ENCODE measurements around a stretch of chr1.

GRCh38 chr1:54403806-54404319 is 144.2 kb upstream of the ACOT11 start:
- RRBS: no CpG with 5 or more reads among the region's 10 CpGs

DNA sequence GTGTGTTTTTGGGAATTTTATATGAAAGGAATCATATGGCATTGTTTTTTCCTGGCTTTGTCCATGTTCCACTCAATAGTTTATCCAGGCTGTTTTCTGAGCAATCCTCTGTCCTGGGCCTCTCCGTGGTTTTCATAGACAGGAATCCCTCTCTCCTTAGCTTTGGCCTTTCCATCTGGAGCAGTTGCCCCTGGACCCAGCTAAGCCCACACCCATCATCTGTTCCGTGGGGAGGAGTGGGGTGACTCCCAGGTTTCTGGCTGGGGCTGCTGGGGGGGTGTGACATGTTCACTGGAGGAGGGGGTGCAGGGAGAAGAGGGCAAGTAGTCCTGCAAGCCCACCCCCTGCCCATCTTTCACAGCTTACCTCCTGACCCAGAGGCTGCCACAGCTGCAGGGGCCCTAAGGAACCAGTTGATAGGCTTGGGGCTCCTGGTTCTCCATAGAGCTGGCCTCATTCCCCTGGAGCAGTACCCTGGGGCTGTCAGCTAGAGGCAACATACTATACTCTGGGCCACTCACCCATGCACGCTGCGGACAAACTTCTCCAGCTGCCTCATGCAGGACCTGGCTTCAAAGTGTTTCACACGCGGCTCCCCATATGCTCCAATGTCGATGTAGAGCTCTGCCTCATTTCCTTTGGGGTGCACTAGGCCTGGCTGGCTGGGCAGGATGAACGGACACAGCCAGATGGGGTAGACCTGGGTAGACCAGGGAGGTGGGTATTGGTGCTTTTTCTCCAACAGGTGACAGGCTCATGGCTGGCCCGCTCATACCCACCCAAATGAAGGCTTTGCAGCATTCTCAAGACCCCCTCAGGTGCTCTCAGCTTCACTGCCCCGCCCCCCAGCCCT is 33.9 kb downstream of the DHCR24 start:
- RRBS: no CpG with 5 or more reads among the region's 10 CpGs

DNA sequence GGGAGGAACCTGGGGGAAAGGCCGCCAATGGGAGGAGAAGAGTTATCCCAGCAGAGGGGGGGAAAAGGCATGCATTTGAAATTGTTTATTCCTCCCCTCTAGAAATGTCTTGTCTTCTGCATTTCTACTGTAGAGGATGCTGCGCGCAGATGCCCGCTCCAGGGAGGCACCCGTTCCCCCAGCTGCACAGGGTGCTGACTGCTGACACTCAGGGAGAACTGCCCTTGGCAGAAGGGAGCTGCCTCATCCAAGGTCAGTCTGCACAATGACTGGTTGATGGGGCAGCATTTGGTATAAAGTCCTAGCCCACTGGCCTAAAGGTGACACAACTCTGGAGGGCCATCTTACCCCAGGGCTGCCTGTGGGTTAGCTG is 29.0 kb downstream of the DHCR24 start:
- RRBS: no CpG with 5 or more reads among the region's 5 CpGs

GRCh38 chr1:54869040-54869379 is 18.0 kb downstream of the DHCR24 start:
- RRBS: no CpG with 5 or more reads among the region's 3 CpGs

DNA sequence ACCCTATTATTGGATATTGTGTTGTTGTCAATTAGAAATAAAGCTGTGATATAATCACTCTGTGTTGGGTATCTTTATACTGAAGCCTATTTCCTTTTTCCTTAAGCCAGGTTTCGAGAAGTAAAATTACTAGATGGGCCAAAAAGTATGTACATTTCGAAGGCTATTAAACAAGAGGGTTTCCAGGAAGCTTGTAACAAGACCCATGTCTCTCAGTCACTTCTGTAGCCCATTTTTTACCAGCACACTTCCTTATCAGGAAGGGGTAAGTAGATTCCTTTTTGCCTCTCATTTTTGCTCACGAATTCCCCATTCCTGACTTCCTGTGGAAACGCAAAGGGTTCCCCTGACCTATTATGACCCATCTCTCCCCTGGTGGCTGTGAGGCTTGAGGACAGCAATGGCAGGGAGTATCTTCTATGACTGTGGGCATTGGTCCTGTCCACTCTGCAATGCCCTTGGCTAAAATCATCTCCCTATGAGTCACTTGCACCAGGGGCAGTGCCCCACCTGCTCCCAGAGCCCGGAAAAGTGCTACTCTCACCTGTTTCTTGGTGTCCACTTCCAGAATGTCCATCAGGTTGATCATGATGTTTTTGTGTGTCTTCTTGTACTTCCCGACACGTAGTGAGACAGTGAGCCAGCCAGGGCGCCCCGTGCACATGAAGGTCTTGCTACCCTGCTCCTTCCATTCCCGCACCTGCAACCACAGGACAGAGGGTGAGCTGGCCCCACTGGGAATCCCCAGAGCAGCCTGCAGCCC is 3.7 kb downstream of the DHCR24 start:
- RRBS: no CpG with 5 or more reads among the region's 10 CpGs

DNA sequence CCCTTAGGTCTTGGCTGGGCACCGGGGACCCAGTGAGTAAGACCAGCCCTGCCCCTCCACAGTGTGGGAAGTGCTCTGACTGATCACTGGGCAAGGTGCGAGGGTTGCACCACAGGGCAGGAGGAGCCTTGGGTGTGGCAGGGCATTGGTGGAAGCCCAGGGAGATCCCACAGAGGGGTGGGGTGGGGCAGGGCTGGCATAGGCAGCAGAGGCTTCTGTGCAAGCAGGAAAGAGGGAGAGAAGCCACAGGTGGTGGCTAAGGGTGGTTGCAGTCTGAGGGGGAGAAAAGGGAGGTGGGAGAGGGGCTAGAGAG is 34.9 kb upstream of the TMEM61 start:
- RRBS: no CpG with 5 or more reads among the region's 2 CpGs

- RRBS: no CpG with 5 or more reads among the region's 47 CpGs
Measured at GRCh38 chr1:54949886-54951373, 30.0 kb upstream of the TMEM61 start.

DNA sequence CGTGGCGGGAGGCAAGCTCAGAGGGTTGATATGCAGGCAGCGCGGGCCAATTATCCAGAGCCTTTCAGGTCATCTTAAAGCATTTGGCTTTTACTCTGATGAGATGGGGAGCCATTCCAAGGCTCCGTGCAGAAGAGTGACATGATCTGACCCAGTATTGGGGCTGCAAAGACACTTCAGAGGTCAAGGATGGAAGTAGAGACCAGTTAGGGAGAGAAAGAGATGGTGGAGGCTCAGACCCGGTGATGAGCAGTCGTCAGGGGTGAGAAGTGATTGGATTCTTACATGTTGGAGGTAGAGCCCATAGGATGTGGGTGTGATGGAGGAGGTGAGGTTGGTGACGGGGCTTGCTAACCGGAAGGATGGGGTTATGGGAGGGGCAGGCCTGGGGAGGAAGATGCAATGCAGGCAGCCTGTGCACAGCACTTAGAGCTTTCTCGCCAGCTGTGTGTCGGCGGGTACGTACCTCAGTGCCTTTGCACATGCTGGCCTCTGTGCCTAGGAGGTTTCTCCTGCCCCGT is 3.0 kb upstream of the BSND start:
- RRBS: 58% methylated on average over 4 of the region's 14 CpGs

- RRBS: 3% methylated on average over 7 of the region's 39 CpGs
Measured at GRCh38 chr1:55039995-55040515, 707 bp downstream of the PCSK9 start.

DNA sequence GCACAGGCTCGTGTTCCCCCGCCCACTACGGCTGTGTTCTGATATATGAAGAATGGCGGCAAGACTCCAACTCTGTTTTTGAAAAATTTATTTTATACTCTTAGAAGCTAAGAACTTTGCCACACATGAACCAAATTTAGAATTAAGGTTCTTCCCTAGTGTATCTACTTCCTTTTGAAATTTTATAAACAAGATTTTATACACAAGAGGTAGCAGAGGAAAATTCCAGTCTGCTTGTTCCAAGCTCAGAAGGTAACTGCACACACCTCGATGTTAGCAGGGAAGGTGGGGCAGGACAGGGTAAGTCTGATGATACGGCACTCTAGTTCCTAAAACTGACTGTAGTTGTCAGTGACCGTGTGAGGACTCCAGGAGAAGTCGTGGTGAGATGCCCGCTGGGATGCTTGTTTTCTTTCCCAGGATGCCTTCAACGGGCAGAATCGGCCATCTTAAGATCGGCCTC is 27.0 kb downstream of the PCSK9 start:
- RRBS: no CpG with 5 or more reads among the region's 12 CpGs

GRCh38 chr1:55096957-55097271 is 57.6 kb downstream of the PCSK9 start:
- RRBS: no CpG with 5 or more reads among the region's 8 CpGs

DNA sequence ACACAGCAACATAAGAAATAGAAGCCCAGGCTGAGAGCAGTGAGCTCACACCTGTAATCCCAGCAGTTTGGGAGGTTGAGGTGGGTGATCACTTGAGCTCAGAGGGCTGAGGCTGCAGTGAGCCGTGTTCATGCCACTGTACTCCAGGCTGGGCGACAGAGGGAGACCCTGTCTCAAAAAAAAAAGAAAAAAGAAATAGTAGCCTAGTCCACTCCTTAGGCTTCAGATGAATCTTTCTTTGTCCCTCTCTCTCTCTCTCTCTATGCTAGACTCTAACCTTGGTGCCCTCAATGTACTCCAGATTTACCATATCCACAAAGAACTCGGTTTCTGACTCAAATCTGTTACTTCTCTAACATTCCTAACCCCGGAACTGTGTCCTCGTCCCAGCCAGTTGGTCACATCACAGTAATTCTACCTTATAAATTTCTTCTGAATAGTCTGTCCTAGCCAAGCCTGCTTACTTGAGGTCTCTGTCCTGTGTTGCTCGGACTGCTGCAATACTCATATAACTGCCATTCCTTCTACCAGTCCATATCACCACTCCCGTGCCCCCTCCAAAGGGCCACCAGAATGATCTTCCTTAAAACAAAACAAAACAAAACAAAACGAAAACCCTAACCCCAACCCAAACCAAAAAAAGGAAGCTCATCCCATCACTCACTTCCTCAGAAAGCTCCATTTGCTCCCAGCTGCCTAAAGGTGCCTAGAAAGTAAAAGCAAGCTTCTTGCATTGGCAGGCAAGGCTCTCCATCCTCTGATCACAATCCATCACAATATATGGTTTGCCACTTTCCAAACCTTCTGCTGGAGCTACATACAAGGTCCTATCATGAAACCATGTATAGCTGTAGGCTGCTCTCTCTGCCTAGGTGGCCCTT is 20.5 kb downstream of the USP24 start:
- RRBS: no CpG with 5 or more reads among the region's 8 CpGs

DNA sequence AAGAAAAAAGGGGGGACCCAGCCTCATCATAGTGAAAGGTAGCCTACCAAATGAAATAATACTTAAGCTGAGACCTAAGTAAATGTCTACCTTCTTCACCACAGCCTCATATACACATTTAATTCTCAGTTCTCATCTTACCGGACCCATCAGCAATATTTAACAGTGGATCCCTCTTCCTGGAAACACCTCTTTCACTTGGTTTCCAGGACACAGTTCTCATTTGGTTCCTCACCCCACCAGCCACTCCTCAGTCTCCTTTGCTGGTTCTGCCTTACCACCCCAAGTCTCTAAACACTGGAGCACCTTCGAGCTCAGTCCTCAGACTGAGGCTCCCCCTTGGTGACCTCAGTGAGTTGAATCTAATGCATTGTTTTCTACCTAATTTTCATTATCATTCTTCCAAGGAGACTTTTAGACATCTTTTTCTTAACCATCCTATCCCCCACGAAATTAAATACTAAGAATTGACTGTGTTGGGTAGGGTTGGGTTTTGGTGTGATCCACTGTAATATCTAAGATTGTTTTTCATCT is 19.1 kb downstream of the USP24 start:
- RRBS: no CpG with 5 or more reads among the region's 3 CpGs

DNA sequence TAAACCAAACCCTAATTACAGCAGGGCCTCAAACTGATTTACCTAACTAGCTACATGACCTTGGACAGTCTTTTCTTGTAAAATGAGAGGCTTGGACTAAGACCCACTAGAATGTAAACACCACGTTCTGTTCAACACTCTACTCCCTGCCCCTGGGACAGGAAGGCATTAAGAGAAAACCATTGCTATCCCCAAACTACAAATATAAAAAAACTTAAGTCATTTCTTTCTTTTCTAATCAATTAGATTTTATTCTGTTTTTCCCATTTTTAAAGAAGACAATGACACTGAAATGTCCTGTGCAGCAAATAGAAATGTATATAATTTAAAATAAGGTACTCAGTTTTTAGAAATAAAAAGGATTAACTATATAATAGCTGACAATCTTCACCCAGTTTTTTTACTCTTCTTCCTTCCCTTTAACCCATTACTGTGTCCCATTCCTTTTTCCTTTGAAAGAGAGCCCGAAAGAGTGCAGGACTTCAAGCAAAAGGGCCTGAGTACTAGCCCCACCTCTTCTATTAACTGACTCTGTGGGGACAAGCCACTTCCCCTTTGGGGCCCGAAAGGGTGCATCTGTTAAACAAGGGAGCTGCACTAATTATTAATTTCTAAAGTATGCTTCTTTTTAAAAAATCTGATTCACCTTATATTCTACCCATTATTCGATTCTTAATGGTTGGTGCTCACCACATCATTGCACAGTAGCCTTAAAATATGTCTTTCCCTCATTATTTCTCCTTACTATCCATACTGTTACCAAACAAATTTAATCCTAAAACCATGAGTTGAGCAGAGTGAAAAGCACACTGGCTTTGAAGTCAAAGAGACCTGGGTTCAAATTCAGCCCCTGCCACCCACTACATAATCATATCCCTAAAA is 3.4 kb downstream of the USP24 start:
- RRBS: no CpG with 5 or more reads among the region's 4 CpGs

DNA sequence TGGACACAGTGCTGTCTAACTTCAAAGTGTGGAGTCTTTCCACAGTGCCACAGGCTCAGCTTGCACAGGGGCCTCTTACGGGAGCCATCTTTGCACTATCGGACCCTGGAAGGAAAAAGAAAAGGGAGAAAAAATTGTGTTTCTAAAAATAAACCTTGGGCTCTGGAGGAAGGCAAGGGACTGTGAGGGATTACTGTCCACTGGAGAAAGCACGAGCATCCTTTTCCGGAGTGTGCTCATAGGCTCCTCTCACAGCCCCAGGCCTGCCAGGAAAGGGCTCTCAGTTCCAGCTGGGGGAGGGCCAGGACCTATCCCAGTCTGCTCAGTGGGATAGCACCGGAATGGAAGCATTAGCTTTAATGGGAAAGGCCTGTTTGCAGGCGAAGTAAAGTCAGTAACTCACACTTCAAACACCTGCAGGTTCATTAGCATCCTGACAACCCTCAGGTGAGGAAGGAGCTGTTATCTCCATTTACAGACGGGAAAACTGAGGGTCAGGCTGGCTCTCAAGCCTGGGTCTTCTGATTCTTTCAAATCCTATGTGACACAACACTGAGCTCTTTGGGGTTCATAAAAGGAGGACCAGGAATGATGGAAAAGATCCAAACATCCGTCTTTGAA is 113.9 kb upstream of the USP24 start:
- RRBS: 34% methylated on average over 2 of the region's 8 CpGs

GRCh38 chr1:56374733-56375219 is 204.6 kb downstream of the PLPP3 start:
- RRBS: no CpG with 5 or more reads among the region's 2 CpGs

DNA sequence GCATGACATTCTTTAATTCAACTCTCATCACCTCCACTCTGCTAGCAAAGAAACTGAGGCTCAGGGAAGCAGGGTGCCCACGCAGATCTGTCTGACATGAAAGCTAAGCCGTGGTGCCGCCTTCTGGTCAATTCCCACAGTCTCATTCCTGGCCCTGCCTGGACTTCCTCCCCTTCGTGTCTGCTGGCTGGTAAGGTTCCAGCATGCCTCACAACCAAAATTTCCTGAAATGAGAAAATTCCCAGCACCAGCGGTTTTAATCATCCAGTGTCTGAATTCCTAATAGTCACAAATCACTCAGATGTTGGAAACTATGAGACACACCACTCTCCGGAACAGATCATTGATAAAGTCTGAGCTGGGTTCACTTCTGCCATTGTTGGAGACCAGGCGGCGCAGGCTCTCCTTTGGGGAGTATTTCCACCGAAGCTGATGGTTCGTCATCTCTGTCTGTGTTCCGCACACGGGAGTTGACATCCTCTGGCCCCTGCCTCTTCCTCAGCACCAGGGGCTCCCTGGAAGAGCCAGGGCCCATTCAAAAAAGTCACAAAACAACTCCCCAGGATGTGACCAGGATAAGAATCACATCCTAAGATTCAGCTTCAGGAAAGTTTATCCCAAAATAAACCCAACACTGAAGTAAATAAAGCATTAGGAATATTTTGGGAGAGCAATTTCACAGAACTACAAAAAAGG is 167.7 kb downstream of the PLPP3 start:
- RRBS: no CpG with 5 or more reads among the region's 12 CpGs

DNA sequence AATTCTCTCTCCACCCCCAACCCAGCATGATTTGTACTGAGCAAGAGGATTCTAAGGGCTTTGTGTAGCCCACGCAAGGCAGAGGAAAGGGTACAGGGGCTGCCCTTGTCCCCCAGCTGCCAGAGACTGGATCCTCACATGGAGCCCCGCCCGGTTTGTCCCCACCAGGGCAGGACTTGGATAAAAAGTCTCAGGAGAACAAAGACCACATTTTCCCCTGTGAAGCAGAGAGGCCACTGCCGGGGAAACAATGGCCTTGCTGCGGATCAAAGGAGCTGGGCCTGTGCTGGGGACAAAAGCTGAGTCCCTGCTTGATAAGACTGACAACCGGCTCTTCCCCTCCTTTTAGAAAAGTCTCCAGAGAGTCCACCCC is 142.5 kb downstream of the PLPP3 start:
- RRBS: 76% methylated on average over 4 of the region's 6 CpGs

DNA sequence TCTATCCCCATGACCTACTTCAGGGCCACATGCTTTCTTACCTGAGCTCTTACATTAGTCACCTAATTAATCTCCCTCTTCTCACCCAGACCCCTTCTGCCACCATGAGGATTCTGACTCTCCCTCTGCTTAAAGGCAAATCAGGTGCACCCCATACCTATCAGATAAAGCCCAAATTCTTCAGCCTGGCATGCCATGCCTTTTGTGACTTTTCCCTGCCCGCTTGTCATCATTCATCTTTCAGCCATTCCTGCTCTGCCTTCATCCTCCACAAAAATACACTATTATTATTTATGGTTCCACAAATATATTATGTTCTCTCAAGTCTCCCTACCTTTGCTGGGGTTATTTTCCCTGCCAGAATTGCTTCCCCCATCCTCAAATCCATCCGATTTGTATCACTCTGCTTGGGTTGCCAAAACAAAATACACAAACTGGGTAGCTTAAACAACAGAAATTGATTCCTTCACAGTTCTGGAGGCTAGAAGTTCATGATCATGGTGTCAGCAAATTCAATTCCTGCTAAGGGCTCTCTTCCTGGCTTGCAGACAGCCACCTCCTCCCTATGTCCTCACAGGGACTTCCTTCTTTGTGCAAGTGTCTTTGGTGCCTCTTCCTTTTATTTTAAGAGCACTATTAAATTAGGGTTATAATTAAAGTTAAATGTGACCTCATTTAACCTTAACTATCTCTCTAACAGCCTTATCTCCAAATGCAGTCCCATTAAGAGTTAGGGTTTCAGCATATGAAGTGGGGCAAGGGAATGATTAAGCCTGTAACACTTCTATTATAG is 113.0 kb downstream of the PLPP3 start:
- RRBS: no CpG with 5 or more reads among the region's 2 CpGs

DNA sequence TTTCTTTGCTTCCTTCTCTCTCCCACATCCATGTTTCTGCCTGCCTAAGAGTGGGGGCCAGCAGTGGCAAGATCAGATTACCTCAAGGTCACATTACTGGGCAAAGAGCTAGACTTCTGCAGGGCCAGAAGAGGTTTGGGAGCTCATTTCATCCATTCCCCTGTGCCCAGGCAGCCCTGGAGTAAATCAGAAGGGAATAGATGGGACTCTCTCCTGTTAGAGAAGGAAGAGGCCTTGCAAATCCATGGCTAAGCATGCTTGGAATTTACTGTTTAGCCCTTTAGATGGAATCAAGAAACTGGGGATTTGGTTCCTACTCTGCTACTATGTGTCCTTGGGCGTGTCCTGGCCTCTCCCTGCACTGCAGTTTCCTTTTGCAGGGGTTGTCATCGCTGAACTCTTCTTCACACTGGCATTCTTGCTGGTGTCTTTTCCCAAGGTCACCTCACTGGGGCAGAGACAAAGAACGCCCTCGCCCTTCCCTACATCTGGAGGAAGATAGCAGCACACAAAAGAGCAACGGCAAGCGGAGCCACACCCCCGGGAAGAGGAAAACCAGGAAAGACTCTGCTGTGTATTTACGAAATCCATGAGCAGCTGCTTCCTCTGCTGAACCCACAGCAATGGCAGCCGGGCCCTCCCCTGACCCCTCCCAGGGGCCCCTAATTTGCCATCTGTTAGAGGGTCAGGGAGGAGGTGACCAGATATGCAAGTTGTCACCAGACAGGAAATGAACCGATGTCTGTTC is 73.2 kb downstream of the PLPP3 start:
- RRBS: 13% methylated on average over 2 of the region's 10 CpGs

Measured in pericardium (tissue), 1 donor.